Metanephros (tissue), 2 donors: Measurements from ENCODE around the genes GAB1 and GYPB.

GRCh38 chr4:143336721-143337516 is at the start of gene GAB1:
Gene GAB1 (plus strand): TSS chr4:143336876.
- RAMPAGE, long total RNA, result no peak

- RAMPAGE, long total RNA, result no peak
Measured at GRCh38 chr4:143412348-143412986, 75.8 kb downstream of the GAB1 start.

DNA sequence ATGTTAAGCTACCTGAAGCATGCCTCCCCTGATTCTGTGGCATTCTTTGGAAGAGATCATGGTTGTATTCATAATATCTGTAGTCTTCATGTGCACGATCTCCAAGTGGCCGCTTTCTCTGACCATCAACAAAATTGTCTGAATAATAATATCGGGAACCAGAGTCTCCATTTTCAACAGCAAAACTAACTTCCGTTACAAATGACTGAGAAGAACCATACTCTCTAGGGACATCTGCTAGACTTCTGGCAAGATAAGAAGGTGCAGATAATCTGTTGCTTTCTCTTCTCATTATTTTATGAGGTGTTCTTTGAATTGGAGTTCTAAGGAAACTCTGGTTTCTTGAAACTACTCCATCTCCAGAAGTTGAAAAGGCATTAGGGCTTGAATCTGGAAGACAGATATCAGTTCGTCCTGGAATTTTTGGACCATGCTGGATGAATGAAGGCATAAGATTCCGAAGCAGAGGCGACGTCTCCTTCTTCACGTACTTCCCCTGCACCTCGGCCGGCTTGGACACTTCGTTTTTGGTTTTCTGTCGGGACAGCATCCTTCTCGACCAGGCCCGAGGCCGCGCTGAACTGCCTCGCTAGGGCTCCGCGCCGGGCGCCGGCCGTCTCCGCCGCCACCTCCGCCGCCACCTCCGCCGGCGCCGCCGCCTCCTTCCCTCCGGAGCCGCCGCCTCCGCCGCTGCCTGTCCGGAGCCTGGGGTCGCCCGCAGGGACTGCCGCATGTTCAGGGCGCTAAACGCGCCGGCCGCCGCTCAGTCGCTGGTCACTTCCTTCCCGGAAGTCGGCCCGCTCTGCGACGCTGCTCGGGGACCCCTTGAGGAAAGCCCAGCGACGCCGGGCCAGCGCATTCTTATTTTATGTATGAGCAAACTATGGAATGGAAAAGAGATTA is 6.4 kb upstream of the GYPE start:
- RAMPAGE, long total RNA, result no peak

DNA sequence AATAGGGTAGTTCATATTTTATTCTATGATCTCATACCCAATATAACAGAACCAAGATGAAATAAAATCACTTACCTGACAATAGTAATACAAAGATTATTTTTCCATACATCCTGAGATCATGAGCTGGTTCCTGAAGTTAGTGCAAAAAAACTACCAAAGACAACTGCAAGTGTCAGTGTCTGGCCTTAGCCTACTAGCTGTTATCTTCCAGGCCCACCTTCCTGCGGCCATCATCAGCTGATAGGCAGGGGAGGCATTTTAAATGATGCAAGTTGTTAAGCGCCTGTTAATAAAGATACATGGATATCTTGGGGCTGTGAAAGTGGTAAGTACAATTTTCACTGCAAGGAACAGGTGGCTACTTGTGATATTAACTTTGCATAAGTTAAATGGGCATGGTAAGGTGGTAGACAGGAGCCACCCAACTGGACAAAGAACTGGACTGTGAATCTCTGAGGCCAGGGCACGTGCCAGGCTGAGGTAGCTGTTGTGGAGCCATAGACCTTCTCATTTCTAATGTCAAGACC is at the start of gene GYPB:
Gene GYPB (minus strand): TSS at position 205 of the 530 bp plus-strand sequence.
- RAMPAGE, long total RNA, result no peak

DNA sequence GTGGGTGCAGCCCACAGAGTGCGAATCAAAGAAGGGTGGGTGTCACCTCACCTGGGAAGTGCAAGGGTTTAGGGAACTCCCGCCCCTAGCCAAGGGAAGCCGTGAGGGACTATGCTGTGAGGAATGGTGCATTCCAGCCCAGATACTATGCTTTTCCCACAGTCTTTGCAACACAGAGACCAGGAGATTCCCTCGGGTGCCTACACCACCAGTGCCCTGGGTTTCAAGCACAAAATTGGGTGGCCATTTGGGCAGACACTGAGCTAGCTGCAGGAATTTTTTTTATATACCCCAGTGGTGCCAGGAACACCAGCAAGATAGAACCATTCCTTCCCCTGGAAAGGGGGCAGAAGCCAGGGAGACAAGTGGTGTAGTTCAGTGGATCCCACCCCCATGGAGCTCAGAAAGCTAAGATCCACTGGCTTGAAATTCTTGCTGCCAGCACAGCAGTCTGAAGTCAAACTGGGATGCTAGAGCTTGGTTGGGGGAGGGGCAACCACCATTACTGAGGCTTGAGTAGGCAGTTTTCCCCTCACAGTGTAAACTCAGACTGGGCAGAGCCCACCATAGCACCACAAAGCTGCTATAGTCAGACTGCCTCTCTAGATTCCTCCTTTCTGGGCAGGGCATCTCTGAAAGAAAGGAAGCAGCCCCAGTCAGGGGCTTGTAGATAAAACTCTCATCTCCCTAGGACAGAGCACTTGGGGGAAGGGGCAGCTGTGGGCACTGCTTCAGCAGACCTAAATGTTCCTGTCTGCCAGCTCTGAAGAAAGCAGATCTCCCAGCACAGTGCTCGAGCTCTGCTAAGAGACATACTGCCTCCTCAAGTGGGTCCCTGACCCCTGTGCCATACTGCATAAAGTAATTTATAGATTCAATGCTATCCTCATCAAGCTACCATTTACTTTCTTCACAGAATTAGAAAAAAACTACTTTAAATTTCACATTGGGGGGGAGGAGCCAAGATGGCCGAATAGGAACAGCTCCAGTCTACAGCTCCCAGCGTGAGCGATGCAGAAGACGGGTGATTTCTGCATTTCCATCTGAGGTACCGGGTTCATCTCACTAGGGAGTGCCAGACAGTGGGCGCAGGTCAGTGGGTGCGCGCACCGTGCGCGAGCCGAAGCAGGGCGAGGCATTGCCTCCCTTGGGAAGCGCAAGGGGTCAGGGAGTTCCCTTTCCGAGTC is 163.1 kb downstream of the HHIP start:
- RAMPAGE, long total RNA, result no peak

DNA sequence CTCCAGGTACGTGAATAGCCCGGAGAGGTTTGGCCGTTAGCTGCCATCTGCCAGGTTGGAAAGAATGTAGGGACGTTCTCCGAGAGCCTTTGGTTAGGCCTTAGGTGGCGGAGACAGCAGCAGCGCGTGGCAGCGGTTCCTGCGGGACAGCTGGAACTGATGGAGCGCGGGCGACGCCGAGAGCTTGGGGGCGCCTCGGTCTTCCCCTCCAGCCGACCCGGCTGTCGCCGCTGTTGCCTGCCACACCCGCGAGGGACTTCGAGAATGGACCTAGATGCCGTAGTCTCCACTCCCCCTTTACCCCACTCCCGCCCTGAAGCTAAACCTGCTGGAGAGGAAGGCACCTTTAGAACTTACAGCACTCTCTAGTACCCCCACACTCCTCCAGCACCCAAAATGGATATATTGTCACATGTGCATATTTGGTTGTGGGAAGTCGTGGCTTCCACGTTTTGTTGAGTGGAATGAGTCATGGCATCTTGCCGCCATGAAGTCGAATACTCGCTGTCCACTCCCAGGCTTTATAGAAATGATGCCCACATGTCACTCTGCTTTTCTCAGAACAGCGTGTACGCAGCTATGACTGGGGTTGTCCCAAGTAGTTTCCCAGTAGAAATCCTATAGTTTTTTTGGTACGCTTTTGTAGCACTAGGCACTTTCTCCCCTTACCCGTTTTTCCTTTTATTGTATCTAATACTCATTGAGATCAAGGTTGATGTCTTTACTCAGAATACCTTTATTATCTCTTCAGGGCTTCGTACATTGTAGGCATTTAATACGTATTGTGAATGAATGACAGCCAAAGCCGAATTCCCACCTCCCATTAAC is 517 bp downstream of the ABCE1 start:
- RAMPAGE, long total RNA, result no peak

DNA sequence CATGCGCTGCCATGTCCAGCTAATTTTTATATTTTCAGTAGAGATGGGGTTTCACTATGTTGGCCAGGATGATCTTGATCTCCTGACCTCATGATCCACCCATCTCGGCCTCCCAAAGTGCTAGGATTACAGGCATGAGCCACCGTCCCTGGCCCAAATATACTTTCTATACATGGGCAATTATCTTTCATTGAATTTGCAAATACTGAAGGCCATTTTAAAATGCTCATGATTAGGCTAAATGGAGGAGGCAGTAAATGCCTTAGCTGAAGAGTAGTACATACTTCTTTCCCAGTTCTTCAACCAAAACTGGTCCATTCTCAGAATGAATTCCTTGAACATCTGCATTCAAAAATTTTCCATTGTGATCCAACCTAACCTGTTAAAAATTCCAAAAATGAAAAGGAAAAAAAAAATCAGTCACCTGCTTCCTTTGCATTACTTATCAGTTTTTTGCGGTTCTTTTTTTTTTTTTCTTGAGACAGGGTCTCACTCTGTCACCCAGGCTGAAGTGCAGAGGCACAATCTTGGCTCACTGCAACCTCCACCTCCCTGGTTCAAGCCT is 28.1 kb downstream of the OTUD4 start:
- RAMPAGE, long total RNA, result no peak

DNA sequence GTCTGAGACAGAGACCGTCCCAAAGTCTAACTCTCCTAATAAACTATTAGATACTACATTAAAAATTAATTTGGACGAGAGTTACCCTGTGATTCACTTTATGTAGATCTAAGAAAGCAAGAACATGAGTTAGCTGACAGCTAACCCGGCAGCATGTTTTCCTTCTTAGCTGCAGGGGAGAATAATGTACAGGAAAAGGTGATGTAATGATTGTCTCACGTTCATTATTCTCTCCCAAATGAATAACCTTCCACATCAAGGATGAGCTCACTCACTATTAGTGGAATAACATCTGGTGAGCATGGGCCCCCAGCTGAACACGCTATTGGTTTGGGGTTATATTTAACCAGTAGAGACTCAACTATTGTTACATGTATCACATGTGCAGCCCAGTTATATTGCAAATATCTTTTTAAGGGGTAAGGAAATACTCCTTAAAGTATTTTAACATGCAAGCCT is 98.7 kb upstream of the OTUD4 start:
- RAMPAGE, long total RNA, result no peak

- RAMPAGE, long total RNA, result no peak
Measured at GRCh38 chr4:145480987-145481395, 662 bp upstream of the SMAD1 start.

- RAMPAGE, long total RNA, result no peak
Measured at GRCh38 chr4:145532947-145533402, 51.3 kb downstream of the SMAD1 start.

GRCh38 chr4:145645924-145646334 is 26.7 kb downstream of the MMAA start:
- RAMPAGE, long total RNA, result no peak

DNA sequence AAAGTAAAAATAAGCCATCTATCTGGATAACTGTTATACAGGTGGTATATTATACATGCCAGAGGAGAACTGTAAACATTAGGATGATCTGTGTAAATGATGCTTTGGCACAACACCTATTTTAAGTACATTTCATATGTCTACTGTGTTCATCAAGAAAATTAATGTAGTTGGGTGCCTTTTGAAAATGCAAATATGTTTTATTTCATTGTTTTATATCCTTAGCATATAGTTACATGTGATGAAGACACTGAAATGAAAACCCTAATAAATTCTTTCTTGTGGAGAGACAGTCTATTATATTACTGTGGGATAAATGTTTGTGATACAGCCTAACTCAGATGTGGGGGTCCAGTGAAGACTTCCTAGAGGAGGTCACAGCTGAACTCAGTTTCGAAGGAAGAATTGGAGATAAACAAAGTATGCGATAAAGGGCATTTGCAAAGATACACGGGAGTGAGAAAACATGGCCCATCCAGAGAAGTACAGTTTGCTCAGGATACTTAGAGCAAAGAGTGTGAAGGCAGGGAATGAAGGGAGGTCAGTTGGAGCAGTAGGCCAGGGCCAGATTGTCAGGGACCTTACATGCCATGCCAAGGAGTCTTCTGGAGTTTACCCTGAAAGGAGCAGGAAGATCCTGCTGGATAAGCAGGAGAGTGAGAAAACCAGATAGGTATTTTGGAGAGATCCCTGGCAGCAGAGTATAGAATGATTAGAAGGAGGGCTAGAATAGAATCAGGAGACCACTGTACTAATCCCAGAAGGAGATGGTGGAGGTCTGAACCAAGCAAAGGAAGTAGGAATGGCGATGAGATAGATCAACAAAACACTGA is 27.4 kb downstream of the MMAA start:
- RAMPAGE, long total RNA, result no peak

DNA sequence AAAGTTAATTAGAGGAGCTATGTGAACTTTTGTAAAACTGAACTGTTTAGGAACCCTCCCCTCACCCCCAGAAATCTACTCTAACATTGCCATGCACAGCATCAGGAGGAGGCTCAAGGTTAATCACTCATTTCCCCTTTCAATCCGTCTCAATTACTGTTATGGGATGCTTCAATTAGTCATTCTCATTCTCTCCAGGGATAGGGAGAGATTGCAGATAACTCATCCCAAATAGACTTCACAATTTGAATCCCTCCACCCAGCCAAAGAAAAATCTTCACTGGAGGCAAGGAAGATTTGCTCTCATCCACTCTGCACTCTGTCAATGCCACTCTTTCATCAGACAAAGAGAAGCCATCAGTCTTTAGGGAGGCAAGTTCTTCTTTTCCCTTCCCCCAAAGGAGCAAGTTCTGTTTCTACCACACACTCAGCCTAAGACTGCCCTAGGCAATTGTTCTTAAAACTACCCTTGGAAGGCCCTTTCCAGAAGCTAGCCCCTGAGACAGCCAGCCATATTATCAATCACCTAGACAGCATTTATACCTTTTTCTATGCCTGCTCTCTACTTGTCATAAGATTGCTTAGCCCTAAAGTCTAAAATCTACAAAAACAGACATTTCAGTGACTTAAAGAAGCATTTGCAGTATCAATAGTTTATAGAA is 140.3 kb downstream of the SLC10A7 start:
- RAMPAGE, long total RNA, result no peak

DNA sequence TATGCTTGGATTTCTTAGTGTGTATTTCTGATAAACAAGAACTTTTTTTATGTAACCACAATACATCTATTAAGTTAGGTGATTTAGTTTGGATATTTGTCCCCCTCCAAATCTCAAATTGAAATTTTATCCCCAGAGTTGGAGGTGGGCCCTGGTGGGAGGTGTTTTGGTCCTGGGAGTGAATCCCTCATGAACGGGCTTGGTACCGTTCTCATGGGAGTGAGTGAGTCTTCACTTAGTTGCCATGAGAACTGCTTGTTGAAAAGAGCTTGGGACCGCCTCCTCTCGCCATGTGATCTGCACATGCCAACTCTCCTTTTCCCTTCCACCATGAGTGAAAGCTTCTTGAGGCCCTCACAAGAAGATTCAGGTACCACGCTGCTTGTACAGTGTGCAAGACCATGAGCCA is 201.3 kb upstream of the TTC29 start:
- RAMPAGE, long total RNA, result no peak

DNA sequence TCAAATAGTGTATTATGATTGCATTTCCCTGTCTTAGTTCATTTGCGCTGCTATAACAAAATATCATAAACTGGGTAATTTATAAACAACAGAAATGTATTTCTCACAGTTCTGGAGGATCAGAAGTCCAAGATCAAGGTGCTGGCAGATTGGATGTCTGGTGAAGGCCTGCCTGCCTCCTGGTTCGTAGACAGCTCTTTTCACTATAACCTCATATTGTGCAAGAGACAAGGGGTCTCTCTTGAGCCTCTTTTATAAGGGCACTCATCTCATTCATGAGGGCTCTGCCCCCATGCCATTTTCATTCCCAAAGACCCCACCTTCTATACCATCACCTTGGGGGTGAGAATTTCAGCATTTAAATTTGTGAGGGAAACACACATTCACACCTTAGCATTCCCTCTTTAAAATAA is 129.3 kb upstream of the EDNRA start:
- RAMPAGE, long total RNA, result no peak

DNA sequence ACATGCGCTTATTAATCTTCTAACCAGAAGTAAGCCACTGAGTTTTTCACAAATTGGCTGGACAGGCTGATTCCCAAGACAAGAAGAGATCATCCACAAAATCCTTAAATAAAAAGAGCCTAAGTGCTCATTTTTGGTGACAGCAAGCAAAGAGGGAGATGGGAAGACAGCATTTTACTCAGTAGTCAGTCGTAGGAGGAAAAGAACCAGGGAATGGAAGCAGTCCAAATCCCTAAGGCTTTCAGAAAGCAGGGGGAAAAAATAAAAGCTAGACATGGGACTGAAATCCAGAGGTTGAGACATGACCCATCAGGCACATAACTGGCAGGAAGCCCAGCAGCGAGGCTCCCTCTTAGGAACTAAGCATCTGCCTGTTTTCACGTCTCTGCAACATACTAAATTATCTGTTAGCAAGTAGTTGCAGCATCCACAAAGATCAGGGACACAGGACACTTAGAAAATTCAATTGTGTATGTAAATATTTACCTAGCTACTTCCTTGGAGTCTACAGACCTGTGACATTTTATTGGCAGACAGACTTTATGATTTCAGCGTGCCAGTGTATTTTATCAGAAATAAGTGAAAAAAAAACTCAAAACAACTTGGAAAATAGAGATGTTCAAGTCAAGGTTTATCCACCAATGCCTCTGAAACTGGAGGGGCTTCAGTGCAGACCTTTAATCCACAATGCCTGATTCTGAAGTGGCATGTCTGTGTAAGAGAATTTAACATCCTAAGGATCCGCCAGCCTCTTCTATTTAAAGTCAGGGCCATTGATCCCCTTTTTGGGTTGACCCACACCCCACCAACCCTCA is 117.9 kb upstream of the EDNRA start:
- RAMPAGE, long total RNA, result no peak

DNA sequence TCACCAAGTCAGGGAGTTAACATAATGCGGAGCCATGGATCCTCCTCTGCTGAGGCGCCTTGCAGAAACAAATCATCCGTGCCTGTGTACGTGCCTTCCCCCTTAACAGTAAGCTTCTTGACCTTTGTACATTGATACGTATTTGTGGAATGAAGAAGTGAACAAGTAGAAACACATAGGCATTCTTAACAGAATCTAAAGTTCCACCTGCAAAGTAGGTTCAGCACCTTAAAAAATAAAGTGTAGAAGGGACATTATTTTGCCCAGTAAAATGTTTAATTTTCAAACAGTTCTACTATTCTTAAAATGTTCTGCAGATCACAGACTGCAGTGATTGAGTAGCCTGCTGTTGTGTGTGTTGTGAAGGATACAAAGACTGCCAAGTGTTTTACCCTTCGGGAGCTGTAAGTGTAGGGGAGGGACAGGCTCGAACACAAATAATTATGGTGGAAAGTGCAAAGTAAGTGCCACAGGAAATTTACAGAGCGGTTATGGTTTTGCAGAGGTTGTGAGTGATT is 61.9 kb downstream of the ARHGAP10 start:
- RAMPAGE, long total RNA, result no peak

GRCh38 chr4:147816288-147816742 is 84.4 kb downstream of the ARHGAP10 start:
- RAMPAGE, long total RNA, result no peak

DNA sequence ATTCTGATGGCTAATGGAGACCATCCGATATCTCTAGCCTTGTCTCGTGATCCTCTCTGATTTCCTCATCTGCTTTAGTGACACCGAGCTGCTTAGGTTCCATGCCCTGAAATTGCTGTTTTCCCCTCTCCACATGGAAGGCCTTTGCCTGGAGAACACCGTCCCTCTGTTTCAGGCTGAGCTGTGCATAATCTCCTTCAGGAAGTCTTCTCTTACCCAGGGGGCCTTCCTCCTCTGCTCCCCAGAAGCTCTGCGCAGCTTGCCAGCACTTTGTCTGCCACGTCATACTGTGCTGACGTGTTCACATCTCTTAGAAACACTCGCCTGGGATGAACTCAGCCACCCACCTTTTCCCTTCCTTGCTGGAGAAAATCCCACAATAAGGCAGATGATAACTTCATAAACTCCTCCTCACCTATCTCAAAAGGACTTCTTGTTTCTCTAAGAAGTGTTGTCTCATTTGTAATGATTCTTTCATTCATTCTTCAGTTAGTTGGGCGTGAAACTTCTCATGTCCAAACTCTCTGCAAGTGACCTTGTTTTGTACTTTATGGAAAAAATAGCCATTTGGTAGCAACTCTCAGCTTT is 110.7 kb downstream of the ARHGAP10 start:
- RAMPAGE, long total RNA, result no peak

- RAMPAGE, long total RNA, result no peak
Measured at GRCh38 chr4:147909002-147909622, 177.2 kb downstream of the ARHGAP10 start.